ENCODE data around the genes WFDC10B, SPINT4, SNX21 and CDH22.

DNA sequence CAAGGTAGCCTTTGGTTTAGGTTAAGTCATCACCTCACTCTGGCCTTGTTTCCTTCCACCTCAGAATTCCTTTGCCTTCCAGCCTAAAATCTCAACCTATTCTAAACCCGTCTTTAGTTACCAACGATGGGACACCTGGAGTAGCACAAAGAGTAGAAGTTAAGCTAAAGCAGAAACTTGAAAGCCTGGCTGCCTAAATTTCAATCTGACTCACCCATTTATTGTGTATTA, 1.6 kb downstream of the SDC4 start:
- RRBS, result no CpG with 5 or more reads among the region's 2 CpGs

DNA sequence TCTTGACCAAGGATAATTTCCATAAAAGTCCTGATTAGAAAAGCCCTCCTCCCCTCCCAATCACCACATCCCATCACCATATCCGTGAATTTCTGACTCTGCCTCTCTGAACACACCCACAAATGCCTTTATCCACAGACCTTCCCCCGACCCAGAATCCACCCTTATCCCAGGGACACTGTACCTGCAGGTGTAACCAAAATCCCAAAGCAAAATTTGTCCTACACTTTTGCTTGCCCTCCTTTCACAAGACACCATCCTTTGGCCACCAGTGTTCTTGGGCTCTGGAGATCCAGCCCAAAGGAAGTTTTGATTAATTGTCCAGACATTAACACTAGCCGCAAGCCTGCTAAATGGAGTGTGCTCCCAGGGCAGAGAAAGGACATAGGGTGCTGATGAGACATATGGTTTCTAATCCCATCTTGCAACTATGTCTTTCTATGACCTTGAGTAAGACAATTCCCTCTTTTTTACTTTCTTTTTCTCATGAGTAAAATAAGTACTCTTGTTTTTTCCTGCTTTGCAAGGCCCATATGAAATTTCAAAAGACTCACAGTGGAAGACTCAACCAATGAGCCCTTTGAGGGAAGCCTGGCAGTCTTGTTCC, at the start of gene WFDC10B:
WFDC10B (minus strand) TSS at position 286 of the 607 bp plus-strand sequence.
- RRBS, result no CpG with 5 or more reads among the region's 3 CpGs

DNA sequence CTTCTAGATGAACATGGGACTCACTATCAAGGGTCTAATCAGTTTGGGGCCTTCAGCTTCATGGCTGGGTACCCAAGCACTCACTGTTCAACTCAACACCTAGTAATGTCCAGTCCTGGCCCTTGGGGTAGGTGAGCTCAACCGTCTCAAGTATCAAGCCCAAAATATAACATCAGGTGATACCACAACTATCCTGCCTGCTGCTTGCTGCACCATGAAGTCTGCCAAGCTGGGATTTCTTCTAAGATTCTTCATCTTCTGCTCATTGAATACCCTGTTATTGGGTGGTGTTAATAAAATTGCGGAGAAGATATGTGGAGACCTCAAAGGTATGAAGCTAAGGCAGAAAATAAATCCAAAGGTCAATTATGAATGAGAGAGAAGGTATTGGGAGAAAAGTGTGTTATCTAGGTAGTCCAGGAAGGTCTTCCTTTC, at the start of gene SPINT4:
SPINT4 (plus strand) TSS at position 194 of the 435 bp plus-strand sequence.
- RRBS, result no CpG with 5 or more reads among the region's 2 CpGs

GRCh38 chr20:45781108-45782032, 10.3 kb downstream of the WFDC3 start:
- RRBS, result no CpG with 5 or more reads among the region's 7 CpGs

DNA sequence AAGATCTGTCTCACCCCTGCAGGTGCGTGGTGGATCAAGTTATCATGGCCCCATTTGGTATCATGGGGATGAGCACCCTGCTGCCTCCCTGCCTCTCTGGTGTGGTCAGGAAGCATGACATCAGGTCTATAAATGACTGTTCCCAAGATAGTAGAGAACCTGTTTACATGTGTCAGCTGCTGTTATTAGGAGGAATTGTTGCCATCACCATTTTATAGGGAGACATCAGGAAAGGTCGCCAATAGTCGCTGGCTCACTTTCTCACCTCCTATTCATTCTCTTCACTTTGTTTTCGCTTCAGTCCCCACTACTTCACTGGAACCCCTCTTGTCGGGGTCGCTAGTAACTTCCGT, 4.7 kb downstream of the DNTTIP1 start:
- RRBS, result no CpG with 5 or more reads among the region's 7 CpGs

DNA sequence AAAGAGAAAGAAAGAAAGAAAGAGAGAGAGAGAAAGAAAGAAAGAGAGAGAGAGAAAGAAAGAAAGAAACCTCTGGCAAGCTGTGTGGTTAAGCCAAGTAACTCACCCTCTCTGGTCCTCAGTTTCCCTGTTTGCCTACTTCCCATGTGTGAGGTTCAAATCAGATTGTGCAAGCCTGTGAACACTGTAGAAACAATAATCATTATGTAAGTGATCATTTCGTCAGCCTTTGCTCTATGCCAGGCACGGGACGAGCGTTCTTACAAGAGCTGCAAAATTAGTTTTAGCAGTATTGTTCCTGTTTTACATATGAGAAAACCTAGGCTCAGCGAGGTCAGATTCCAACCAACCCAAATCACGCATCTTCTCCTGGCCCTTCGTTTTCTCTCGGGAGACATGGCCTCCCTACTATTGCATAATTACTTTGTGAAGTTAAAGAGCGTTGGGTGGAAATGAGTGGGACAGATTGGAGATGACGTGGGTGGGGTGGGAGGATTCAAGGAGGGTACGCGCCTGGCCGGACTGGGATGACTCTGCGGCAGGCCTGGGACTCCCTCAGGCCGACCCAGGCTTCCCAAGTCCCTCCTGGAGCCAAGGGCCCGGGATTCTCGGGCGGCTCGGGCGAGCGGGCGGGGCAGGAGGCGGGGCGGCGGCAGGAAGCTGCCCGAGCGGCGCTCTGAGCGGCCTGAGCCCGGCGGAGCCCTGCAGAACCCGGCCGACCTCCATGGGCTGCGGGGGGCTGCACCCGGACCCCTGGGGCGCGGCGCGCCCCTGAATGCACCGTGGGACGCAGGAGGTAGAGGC, at the start of gene SNX21:
SNX21 (plus strand) TSS at position 655 of the 804 bp plus-strand sequence.
- RRBS, result under 1% methylated on average over 14 of the region's 41 CpGs

DNA sequence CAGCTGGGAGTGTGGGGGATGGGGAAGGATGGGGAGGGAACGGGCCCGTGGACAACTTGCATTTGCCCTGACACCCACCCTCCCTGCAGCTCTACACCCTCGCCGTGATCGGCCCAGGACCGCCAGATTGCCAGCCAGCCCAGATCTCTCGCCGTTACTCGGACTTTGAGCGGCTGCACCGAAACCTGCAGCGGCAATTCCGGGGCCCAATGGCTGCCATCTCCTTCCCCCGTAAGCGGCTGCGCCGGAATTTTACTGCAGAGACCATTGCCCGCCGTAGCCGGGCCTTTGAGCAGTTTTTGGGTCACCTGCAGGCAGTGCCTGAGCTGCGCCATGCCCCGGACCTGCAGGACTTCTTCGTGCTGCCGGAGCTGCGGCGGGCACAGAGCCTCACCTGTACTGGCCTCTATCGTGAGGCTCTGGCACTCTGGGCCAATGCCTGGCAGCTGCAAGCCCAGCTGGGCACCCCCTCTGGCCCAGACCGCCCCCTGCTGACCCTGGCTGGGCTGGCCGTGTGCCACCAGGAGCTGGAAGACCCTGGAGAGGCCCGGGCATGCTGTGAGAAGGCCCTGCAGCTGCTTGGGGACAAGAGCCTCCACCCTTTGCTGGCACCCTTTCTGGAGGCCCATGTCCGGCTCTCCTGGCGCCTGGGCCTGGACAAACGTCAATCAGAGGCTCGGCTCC, 7.1 kb downstream of the SNX21 start:
- RRBS, result 88% methylated on average over 12 of the region's 34 CpGs

DNA sequence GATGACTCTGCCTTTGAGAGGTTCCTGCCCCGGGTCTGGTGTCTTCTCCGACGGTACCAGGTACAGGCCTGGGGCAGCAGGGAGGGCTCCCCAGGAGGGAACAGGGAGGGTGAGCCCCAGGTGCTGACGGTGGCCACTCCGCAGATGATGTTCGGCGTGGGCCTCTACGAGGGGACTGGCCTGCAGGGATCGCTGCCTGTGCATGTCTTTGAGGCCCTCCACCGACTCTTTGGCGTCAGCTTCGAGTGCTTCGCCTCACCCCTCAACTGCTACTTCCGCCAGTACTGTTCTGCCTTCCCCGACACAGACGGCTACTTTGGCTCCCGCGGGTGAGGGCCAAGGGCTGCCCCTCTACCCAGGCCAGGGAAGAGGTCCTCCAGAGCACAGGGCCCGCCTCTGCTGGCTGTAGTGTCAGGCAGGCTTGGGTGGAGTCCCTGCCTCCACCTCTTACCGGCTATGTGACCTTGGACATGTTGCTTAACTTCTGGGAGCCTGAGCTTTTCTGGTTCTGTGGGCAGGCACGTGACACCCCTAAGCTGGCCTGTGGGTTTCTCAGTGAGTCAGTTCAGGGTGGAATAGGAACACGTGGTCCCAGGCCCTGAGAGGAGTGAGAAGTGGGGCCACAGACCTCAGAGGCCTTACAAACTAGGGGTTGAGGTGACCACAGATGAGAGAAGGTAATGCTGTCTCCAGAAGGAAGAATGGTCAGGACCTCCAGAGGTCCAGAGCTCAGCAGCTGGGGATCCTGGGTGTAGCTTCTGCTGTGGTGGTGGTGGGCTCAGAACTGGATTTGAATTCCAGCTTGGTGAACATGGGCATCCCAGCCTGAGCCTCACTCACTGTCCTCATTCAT, 11.8 kb downstream of the PCIF1 start:
- RRBS, result no CpG with 5 or more reads among the region's 22 CpGs

- RRBS, result no CpG with 5 or more reads among the region's 3 CpGs
Observed at GRCh38 chr20:46004604-46005209, 4.0 kb upstream of the MMP9 start.

- RRBS, result no CpG with 5 or more reads among the region's 4 CpGs
Observed at GRCh38 chr20:46071849-46072291, 17.9 kb downstream of the NCOA5 start.

DNA sequence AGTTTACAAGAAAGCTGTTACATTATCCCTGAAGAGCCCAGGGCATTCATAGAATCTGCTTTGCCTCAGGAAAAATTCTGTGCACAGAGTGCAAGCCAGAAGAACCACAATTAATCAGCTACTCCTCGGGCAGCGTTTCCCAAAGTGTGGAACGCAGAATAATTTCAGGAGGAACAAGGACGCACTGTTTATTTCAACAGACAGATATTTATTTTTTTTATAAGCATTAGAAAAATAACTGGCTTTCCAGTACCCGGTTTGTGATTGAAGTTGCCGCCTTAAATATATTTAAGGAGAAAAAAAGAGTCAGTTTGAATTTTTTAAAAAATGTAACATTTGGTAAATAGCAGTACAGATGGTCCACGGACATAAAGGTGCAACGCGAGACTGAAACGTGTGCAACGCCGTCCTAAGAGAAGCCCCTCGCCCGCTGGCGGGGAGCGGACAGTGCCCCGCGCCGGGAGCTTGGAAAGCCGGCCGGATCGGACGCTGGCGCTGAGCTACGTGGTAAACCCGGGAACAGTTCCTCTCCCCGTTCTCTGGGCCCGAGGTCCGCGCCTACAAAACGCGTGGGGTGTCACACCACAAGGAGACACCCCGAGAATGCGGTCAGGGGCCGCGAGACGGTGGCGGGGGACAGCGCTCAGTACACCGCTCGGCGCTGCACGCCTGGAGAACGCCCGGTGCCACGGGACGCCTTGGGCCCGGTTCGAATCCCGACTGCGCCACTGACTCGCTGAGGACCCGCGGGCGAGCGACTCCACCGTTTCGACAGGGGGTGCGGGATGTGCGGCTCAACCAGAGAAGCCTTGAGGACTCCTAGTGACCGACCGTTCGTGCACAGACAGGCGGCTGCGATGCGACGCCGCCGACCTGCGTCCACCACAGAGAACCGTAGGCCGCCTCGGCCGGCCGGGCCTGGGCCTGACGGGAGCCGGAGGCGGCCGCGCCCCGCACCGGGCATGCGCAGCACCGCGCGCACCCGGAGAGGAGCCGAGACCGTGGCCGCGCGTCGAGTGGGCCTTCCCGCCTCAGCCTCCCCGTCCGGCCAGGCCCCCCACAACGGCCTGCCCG, 727 bp downstream of the NCOA5 start:
- RRBS, result 1% methylated on average over 12 of the region's 98 CpGs

DNA sequence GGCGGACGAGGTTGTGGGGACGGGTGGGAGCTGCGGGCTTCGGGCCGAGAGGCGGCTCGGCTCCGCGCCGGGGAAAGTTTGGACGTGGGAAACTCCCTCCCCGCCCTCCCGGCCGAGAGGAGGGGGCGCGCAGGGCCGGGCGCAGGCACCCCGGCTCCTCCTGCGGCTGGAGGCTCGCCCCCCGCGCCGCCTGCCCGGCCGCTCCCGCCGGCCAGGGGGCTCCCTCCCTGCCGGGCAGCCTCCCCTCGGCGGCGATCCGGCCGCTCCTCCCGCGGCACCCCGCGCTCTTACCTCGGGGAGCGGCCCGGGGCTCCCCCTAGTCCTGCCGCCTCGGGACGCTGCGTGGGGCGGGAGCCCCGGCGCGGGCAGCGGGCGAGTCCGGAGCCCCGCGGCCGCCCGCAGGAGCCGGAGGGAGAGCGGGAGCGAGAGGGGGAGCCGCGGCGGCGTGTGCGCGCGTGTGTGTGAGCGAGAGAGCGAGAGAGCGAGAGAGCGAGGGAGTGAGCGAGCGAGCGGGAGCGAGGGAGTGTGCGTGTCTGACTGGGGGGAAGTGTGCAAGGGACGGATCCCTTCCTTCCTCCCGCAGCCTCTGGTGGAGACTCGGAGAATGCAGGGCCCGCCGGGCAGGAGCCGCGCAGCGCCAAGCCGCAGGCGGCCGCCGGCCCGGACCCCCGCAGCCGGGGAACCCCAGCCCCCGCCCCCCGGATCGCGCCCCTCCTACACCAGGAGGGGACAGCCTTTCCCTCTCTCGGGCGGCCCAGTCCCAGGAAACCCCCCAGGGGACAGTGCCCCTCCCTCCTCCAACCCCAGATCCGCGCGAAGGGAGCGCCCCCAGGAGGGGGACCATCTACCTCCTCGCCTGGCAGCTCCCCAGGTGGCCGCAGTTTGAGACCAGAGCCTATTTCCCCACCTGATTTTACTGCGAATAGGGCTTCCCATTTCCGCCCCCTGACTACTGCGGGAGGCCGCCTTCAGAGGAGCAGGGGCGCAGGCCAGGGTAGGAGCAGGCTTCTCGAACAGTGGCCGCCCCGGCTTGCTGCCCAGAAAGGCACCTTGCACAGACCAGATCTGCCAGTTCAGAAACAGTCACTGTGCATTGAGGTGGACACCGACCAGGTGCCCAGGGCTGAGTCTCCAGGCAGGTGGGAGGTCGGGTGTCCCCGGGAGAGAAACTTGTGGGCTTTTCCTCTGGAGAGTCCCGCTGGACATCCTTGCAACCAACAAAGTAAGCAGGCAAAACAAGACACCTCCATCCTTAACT, at the start of gene CDH22:
CDH22 (minus strand) TSS at position 535 of the 1,258 bp plus-strand sequence.
- RRBS, result under 1% methylated on average over 39 of the region's 115 CpGs

DNA sequence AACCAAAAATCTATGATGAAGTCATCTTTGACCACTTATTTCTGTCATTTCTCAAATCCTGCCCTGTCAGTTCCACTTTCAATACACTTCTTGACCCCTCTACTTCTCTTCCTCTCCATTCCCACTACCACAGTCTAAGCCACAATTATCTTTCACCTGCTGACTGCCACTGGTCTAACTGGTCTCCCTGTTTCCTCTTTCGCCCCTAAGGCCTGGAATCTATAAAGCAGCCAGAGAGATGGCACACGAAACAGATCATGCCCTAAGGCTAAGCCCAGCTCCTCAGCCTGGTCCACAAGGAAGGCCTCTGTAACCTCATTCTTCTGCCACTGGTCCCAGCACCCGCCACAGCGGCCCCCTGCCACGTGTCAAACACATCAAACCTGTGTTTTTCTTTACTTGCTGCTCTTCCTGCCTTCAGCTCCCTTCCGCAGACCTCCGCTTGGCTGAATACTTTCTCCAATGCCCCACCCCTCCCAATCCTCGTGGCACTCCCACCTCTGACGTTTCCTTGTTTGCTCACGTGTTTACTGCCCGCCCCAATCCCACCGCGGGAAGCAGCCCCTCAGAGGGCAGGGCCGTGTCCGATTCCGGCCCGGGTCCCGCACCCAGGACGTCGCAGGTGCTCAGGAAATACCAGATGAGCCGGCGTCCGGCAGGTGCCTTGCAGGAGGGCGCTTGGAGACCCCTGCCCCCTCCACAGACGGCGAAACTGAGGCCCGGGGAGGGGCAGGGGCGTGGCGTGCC, 535 bp downstream of the SLC35C2 start:
- RRBS, result 2% methylated on average over 12 of the region's 29 CpGs

DNA sequence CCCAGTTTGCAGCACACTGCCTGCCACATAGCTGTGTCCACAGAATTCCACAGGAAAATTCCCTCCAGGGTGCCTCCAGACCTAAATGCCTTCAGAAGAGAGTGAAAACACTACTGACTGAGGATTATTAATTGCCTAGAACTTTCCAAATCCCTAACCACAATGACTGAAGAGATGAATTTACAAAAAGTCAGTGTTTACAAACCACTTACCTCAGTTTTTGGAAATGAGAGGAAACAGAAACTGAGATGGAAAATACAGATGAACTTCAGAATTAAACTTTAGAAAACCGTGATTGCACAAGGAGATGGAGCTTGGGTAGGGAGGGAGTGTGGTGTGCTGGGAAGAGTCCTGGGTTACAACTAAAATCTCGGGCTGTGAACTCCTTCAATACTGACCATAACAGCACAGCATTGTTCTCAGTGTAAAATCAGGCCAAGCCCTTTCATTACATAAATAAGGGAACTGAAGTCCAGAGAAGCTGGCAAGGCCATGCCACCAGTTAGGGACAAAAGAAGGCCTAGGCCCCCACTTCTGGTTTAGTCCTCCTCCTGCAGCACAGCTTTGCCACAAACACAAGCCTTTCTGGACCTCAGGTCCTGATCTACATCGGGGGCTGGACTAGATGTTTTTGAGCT, 4.0 kb downstream of the ELMO2 start:
- RRBS, result no CpG with 5 or more reads among the region's 3 CpGs

DNA sequence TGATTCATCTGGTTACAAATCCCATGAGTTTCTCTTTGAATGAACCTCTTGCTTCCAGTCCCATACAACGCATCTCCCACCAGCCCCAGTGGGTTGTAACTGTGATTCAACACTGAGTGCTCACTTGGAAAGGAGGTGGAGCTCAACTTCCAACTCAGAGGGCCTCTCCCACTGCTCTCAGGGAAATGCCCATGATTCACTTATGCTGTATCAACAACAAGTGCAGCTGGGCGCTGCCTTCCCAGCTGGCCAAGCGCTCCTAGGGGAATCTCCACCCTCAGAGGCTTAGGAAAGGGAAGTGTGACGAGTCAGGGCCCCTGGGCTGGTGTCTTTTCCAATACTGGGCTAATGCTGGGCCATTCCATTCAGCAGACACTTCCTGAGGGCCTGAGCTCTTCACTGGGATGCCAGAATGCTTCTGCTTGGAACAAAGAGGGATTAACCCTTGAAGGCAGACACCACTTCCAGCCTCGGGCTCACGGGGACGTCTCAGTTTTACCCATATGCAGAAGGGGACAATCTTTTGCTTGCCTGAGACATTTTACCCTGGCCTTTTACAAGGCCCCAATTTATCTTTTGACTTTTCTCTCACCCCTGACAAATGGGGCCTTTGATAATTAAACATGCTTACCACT, 8.1 kb upstream of the OCSTAMP start:
- RRBS, result no CpG with 5 or more reads among the region's 7 CpGs

DNA sequence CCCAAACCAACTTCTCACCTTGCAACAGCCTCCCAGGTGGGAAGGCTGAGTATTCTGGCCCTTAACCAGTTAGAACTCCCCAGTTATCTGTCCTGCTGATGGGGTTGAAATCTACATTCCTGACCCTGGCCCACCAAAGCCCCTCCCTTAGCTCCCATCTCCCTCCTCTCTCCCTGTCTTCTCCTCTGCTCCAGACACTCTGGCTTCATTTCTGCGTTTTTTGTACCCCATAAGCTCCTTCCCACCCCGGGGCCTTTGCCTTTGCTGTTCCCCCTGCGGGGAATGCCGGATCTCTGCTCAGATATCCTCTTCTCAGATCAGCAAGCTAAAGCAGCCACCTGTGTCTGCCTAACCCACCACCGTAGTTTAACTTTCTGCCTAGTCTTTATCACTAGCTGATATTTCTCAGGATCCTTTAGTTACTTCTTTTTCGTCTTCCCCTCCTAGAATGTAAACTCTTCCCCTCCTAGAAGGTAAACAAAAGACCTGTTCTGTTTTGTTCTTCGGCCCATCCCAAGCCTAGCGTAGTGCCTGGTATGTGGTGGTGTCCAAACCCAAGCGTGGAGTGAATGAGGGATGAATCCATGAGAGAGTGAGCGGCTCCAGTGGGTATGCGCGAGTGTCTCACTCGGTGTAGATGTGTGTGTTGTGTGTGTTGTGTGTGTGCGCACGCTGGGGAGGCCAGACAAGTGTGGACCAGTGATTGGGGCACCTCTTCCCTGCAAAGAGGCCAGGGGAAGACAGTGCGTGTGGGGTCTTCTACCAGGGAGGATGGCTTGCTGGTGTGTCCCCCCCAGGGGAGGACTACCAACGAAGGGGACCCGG, 615 bp upstream of the SLC2A10 start:
- RRBS, result no CpG with 5 or more reads among the region's 18 CpGs

DNA sequence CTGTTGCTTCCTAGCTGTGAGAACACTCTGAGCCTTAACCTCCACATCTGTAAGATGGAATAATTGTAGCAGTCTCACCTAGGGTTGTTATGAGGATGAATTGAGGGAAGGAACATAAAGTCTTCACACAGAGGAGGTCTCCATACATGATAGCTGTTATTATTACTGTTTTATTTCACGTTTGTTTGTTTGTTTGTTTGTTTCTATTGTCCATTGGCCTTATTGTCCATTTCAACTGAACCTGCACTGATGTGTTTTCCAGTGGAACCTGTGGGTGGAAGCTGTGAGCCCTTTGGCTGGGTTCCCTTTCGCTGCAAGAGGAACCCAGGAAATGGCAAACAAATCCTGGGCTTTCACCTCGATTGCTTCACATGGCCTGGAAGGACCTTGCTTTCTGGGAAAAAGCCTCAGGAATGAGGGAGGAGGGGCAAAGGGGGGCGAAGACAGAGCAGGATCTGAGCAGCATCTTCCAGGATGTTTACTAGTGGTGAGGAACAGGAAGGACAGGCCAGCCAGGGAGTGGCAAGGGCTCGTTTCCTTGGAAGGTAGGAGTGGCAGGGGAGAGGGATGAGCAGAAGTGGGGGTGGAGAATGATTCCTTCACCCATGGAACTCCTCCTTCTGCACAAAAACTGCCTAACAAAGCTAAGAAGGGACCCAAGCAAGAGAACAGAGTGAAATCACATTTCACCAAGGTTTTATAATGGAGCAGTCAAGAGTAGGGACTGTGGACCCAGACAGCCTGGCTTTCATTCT, 5.8 kb downstream of the SLC2A10 start:
- RRBS, result no CpG with 5 or more reads among the region's 5 CpGs

- RRBS, result 14% methylated on average over 4 of the region's 21 CpGs
Observed at GRCh38 chr20:46931523-46932252, 37.0 kb downstream of the EYA2 start.

DNA sequence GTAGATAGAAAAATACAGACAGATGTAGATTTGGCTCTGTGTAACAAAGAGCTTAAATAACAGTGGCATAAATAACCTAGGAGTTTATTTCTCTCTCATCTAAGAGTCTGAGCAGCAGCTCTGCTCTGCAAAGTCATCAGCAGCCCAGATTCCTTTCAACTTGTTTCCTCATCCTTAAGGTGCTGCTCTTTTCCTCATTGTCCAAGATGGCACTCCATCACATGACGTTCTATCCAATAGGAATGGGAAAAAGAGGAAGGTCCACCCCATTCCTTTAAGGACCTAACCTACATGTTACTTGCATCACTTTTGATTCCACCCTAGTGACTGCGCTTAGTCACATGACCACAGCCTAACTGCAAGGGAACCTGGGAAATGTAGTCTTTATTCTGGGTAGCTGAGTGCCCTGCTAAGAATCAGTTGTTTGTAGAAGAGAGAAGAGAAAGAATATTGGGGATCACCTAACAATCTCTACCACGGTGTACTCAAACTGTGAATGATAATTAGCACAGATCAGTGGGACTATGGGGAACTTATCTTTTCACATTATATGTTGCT, 76.6 kb downstream of the EYA2 start:
- RRBS, result no CpG with 5 or more reads among the region's 3 CpGs

GRCh38 chr20:47263503-47264148, 92.9 kb downstream of the ZMYND8 start:
- RRBS, result no CpG with 5 or more reads among the region's 8 CpGs

All from AG09319 (cell line).